Epithelial cell of prostate (primary cell): ENCODE measurements around the genes CTSE, IL10 and IL20.

DNA sequence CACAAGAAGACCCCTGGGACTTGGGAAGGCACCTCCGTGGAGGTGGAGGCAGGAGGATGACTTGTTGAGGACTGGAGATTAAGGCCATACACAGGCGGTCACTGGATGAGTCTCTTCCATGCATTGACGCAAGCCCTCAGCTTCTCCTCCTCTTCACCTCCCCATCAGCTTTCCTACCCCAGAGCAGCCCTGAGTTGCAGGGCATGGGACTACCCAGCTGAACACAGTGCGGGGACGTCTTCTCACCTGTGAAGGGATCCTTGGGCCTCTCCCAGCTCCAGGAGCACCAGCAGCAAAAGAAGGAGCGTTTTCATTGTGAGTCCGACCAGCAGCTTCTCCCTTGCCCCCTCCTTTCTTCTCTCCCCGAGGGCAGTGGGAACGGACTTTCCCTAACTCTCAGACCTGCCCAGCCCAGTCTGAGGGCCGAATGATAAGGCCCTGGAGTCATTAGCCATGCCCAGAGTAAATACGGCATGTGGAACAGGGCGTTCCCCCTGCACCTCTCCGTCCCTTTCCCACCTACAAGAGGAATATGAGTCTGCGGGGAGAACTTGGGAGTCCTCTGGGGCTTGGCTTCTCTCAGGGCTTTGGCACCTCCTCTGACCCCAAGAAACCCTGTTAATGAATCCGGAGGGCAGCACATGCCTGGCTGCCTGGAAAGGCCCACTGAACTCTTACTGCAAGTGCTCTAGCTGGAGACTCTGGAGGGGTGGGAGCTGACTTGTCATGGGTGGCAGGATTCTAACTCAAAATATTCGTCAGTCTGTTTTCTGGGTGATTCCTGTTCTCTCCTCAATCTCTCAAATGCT, at the start of gene CTSE:
TSS of gene CTSE (minus strand) at position 418 of the 809 bp plus-strand sequence.
- RRBS, result no CpG with 5 or more reads among the region's 16 CpGs

DNA sequence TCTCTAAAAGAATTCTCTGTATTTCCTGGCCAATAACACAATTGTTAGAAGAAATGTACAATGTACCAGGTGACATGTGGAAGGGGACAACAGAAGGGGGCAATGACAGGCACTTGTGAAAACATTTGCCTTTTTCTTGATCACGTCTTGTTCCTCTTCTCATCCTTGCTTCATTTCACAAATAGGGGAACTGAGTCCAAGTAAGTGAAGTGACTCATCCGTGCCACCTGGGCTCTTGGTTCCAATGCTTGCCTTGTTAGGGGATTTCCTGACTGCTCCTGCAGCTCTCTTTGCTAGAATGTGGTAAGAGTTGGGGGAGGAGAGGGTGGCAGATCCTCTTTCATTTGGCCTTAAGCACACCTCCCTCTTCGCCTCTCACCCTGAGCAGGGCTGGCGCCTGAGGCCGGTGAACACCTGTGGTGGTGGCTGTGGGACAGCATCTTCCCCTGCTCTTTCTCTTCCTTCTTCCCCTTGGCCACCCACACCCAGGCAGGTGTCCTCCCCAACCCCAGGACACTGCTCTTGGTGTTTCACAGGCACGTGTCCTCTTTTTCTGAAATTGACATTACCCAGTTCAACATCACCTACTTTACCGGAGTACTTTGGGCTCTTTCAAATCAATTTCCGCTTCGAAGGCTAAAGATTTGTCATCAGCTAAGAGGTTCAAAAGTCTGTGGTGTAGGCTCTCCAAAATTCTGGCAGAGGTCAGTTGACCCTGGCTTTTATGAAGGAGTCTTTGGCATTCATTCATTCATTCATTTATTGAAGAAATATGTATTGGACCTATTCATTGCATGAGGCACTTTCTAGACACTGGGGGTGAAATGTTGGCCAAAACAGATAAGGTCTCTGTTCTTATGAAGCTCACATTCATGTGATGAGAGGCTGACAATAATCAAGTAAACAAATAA, 2.1 kb upstream of the RHEX start:
- RRBS, result no CpG with 5 or more reads among the region's 9 CpGs

GRCh38 chr1:206070928-206071366, 18.0 kb downstream of the RHEX start:
- RRBS, result 91% methylated on average over 3 of the region's 8 CpGs

- RRBS, result no CpG with 5 or more reads among the region's 15 CpGs
Measured at GRCh38 chr1:206455294-206456432, 14.6 kb upstream of the IKBKE start.

GRCh38 chr1:206512516-206513188, 5.3 kb downstream of the RASSF5 start:
- RRBS, result no CpG with 5 or more reads among the region's 11 CpGs

GRCh38 chr1:206560075-206560417, 52.2 kb downstream of the EIF2D start:
- RRBS, result no CpG with 5 or more reads among the region's 6 CpGs

DNA sequence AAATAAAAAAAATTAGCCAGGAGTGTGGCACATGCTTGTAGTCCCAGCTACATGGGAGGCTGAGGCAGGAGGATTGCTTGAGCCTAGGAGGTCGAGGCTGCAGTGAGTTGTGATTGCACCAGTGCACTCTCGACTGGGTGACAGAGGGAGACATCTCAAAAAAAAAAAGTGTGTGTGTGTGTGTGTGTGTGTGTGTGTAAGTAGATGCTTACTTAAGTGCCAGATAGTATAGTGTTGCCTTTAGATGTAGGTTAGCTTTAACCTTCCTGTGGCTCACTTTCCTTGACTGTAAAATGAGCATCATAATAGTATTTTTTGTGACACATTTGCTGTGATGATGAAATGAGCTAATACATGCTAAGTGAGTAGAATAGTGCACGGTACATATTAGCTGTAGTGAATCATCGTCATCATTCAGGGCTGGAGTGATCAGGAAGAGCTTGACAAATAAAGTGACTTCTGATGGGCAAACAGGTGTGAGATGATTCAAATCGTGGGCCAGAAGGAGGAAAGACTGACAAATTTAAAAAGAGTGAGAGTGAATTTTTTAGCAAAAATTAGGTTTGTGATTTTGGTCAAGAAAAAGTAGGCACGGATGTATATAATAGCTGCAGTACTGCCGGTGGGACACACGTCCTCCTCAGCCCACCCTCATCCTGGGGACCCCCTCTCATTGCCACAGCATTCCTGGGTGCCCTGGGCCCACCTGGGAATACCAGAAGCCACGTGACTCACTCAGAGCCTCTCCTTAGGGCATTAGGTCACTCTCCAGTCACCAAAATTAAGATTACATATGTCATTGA, 34.0 kb downstream of the EIF2D start:
- RRBS, result no CpG with 5 or more reads among the region's 9 CpGs

DNA sequence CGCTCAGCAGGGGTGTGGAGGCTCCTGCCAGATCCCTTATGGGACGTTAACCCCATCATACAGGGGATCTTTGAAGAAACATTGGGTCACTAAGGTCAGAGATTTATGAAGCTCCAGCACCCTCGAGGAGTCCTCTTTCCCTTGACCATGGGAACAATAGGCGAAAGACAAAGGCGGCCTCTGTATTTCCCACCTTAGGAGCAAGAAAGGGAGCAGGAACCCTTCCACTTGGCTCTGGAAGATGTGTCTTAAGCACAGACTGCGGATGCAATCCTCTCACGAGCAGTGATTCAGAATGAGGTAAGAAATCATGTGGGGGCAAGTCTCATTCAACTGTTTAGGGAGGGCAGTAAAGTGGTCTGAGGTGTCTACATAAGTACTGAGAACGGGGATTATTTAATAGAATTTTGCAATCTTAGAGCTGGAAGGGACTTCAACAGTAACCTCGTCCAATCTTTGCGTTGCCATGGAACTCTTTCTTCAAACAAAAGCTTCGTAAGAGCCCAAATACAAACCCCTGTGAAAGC, 1.7 kb upstream of the DYRK3 start:
- RRBS, result no CpG with 5 or more reads among the region's 11 CpGs

DNA sequence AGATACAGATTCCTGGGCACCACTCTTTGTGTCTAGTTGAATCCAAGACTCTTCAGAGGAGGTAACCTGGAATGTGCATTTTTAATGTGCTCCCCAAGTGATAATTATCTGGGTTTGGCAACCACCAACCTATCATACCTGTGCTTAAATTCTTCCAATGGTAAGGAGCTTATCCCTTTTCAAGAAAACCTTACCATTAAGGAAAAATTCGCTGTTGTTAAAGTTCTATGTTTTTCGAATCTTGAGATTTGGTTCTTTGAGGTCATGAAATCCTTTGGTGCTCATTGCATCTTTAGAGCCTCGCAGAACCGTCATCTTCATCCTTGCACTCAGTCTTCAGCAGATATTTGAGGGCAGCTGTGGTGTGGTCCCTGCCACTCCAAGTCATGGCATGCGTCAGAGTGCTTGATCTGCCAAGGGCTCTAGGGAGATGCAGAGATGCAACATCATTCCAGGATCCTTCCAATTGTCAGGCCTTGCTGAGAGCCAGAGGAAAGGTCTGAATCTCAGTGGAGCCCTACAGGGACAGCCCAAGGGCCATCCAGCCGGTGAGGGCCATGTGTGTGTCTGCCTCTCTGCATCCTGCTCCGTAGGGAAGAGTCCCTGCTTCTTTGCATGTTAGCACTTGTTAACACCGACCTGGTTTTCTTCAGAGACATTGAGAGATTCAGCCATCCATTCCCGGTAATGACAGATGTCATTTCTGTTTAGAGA, 17.4 kb downstream of the MAPKAPK2 start:
- RRBS, result no CpG with 5 or more reads among the region's 9 CpGs

- RRBS, result no CpG with 5 or more reads among the region's 5 CpGs
Measured at GRCh38 chr1:206724179-206724671, 39.5 kb downstream of the MAPKAPK2 start.

DNA sequence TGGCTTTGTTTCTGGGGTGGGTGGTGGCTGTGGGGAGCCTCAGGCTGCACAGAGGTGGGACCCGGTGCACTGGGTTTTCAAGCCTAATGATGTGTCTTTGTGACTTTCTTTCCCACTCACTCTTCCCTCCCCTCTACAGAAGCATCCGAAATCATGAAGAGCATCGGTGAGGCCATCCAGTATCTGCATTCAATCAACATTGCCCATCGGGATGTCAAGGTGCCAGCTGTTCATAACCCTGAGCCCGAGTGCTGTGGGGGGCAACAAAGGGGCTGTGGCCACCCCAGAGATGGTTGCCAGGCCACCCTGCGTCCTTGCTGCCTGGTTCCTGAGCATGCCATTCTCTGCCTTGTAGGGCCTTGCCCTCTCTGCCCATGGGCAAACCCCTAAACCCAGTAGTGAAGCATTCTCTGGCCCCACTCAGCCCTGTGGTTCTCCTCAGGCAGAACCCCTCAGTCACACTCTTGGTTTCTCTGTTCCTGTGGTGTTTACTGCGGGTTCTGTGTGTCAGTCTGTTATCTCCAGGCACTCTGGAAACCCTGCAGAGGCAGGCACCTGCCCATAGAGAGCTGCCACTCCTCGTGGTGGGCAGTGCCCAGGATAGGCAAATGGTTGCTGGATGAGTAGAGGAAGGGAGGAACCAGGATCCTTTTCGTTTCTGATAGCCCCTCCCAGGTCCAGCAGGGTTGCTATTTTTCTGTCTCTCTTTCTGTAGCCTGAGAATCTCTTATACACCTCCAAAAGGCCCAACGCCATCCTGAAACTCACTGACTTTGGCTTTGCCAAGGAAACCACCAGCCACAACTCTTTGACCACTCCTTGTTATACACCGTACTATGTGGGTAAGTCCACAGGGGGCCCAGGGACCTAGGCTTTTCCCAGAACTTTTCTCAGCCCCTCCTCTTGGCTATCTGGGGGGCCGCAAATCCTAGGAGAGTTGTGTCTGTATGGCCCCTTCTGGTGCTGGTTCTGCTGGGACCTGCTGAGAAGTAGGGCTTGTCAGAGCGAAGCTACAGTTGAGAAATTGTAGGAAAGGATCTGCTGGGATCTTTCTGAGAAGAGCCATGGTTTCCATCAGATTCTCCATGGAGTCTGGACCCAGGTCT, 41.0 kb upstream of the IL19 start:
- RRBS, result no CpG with 5 or more reads among the region's 13 CpGs

- RRBS, result no CpG with 5 or more reads among the region's 6 CpGs
Measured at GRCh38 chr1:206730516-206730933, 40.0 kb upstream of the IL19 start.

GRCh38 chr1:206736331-206736852, 34.2 kb upstream of the IL19 start:
- RRBS, result no CpG with 5 or more reads among the region's 6 CpGs

GRCh38 chr1:206766032-206766927, 4.3 kb upstream of the IL19 start:
- RRBS, result no CpG with 5 or more reads among the region's 10 CpGs

GRCh38 chr1:206772085-206772872, at the start of gene IL10:
Gene IL10, minus strand, starts transcription at chr1:206772494.
- RRBS, result no CpG with 5 or more reads among the region's 9 CpGs

DNA sequence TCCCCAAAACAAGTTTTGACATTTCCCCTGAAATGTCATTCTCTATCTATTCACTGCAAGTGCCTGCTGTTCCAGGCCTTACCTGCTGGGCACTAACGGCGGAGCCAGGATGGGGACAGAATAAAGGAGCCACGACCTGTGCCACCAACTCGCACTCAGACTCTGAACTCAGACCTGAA, at the start of gene IL20:
TSS of gene IL20 (plus strand) at position 152 of the 179 bp plus-strand sequence.
- RRBS, result no CpG with 5 or more reads among the region's 4 CpGs

DNA sequence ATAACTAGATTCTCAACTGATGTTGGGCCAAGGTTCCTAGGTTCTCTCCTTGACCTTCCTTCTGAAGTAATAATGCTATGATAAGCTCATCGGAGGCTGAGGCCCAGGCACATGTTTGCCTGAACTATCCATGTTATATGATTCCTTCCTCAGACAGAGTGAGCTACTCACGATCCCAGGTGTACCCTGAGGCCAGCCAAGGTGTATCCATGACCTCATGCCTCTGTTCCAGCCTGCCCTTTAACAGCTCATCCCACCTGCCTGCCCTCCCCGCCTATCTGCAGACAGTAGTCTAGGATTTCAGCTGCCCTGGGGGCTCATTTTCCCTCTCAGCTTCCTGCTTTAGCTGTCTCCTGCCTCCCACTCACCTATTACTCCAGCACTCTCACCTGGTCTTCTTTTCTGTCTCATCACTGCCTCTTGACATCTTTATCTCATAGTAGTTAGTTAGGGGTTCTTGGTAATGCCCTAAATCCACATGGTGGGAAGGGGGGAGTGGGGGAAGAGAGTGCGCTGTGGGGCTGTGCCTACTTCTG, 1.9 kb upstream of the IL24 start:
- RRBS, result no CpG with 5 or more reads among the region's 4 CpGs

GRCh38 chr1:206940225-206940775, 6.0 kb downstream of the PIGR start:
- RRBS, result no CpG with 5 or more reads among the region's 8 CpGs

GRCh38 chr1:206941714-206942643, 4.3 kb downstream of the PIGR start:
- RRBS, result no CpG with 5 or more reads among the region's 7 CpGs

GRCh38 chr1:206945303-206945846, 891 bp downstream of the PIGR start:
- RRBS, result no CpG with 5 or more reads among the region's 7 CpGs